ENCODE data around the gene POMT2.

DNA sequence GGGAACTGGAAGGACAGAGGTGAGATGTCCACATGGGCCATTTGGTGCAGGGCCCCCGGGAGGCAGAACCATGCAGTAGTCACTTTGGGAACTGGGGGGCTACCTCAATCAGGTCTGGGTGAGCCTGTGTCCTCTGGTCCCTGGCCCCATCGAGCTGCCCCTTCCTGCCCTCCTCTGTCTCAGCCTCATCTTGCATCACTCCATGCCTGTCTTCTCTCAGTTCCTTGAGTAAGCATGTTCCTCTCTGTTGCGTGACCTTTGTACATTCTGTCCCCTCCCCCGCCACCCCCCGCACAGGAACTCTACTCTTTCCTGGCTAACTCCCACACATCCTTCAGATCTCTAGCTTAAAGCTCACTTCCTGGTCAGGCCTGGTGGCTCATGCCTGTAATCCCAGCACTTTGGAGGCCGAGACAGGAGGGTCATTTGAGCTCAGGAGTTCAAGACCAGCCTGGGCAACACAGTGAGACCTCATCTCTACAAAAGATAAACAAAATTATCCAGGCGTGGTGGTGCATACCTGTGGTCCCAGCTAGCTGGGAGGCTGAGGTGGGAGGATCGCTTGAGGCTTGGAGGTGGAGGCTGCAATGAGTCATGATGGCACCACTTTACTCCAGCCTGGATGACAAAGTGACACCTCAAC lies 23.2 kb downstream of the FOS start:
- PRO-cap, result bidirectional peak, plus-strand start at position 357 of the sequence, minus-strand start at position 176 of the sequence

- PRO-cap, result no peak
These were observed 36.5 kb downstream of the FOS start for GRCh38 chr14:75315130-75315540.

GRCh38 chr14:75559754-75560352 lies 18.6 kb upstream of the FLVCR2 start:
- PRO-cap, result no peak

DNA sequence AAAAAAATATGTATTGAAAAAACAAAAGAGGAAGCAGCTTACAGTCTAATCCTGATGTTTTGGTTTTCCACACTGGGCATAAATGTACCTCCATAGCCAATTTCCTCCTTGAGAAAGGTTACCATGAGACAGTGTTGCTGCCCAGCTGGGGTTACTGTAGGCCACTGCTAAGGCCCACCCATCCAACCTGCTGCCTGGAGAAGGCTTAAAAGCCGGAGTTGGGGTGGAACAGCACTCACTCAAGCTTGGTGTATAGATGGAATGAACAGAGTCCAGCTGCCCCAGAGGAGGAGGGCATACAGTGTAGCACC lies 41.1 kb downstream of the ERG28 start:
- PRO-cap, result no peak

- PRO-cap, result no peak
These were observed 13.9 kb downstream of the ERG28 start for GRCh38 chr14:75646750-75647234.

DNA sequence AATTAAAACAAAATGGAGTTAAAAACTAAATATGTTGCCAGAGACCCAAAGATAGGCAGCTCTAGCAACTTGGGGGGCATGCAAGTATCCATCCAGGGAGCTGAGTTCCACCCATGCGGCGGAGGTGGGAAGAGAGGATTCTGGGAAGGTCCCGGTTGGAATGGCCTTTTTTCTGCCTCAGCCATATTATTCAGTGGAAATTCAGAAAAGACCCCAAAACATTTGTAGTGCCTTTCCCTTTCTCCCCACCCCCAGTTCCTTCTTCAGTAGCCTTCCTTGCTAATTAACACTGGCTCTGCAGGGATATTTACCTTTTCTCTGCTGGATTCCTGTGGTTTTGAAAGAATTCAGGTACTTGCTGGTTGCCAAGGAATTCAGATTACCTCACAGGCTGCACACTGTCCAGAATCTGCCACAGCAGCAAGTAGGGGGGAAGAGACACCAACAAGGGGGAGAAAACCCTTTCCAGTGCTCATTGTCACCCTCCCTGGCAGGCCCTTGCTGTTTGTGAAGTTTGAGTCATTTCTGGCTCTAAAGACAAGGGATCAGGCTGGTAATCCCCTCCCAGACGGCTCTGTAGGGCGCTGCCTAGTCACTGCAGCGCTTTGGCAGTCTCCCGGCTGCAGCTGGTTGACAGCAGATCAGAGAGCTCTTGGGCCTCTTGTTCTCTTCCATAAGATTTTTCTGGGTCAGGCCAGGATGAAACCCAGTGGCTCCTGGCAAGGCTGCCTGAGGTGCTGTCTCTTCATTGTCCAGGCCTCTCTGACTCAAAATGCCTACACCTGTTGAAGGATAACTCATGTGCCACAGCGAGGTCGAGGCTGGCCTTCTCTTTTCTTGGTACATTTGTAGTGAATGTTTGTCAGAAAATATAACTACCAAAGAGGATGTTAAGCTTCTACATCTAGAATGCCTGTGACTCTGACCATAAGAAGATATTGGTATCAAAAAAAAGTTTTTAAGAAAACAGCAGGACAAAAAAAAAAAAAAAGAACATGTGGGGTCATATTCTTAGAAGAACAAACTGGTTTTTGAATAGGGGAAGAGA lies 50.8 kb downstream of the TTLL5 start:
- PRO-cap, result no peak

DNA sequence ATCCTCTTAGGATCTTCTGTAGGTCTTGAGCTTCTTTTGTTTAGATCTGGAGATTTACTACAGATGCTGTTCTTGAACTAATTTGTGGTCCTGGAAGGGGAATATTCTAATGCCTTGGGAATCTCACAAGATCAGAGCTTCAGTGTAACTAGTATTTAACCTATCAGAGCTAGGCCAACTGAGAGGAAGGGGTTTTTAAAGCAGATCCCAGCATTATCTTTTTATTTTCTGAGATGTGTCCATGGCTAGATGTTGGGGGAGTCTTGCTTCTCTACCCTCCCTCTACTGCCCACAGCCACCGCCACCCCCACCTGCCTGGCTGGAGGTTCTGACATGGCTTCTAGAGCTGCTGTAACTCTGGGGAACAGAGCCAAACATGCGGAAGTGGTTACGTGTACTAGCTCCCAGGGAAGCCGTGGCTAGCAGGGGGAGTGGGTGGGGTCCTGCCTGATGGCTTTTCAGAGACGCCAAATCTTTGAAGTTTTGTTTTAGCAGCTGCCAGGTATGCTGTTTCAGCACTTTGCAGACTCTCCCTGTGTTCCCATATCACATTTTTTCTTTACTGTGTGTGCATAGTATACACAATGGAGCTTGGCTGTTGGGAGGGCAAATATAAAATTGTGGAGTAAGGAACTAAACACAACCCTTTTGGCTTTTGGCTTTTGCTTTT lies 150.4 kb downstream of the TGFB3 start:
- PRO-cap, result no peak

DNA sequence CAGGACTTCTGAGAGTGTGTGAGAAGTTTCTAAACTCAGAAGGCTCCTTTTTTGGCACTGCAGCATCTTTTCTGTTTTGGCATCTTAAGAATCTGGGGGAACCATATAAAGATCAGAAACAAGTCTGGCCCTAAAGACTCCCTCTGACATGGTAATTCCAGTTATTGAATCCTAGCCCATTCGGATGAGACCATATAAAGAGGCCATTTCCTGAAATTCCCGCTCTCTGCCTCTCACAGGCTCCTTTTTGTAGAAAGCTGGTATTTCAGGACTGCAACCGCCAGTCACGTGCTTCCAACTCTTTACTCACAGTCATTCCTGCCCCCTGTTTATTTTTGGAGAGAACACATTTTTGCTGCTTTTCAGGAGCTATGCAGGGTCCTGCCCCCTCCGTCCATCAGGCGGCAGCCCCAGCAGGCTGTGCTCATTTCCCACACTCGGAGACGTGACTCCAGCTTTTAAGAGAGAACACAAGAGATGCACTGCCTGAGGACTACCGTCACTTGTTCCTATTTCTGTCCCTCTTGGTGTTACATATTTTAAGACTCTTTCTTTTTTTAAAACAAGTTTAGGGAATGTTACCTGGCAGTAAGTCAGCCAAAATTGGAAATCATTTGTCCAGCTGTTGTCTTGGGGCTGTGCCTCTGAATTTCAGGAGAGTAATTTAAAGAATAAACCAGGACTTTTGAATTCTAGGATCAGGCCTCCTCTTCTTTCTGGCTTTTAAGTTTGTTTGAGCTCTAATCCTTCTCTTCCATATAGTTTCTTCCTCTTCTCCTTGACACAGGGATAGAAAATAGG lies 26.9 kb downstream of the IFT43 start:
- PRO-cap, result no peak

- PRO-cap, result bidirectional peak, plus-strand start at chr14:76762313, minus-strand start at chr14:76762093
These were observed 583 bp downstream of the VASH1 start for GRCh38 chr14:76761838-76762264.

GRCh38 chr14:76773501-76774133 lies 12.3 kb downstream of the VASH1 start:
- PRO-cap, result no peak

GRCh38 chr14:77012235-77012772 lies 16.2 kb downstream of the IRF2BPL start:
- PRO-cap, result no peak

- PRO-cap, result bidirectional peak, plus-strand start at chr14:77027299, minus-strand start at chr14:77027239; bidirectional peak, plus-strand start at chr14:77027701, minus-strand start at chr14:77027634
These were observed 1.2 kb downstream of the IRF2BPL start for GRCh38 chr14:77027187-77027781.

- PRO-cap, result bidirectional peak, plus-strand start at chr14:77041258, minus-strand start at chr14:77041203
These were observed 12.6 kb upstream of the IRF2BPL start for GRCh38 chr14:77041104-77041591.

GRCh38 chr14:77041895-77042597 lies 13.5 kb upstream of the IRF2BPL start:
- PRO-cap, result no peak

DNA sequence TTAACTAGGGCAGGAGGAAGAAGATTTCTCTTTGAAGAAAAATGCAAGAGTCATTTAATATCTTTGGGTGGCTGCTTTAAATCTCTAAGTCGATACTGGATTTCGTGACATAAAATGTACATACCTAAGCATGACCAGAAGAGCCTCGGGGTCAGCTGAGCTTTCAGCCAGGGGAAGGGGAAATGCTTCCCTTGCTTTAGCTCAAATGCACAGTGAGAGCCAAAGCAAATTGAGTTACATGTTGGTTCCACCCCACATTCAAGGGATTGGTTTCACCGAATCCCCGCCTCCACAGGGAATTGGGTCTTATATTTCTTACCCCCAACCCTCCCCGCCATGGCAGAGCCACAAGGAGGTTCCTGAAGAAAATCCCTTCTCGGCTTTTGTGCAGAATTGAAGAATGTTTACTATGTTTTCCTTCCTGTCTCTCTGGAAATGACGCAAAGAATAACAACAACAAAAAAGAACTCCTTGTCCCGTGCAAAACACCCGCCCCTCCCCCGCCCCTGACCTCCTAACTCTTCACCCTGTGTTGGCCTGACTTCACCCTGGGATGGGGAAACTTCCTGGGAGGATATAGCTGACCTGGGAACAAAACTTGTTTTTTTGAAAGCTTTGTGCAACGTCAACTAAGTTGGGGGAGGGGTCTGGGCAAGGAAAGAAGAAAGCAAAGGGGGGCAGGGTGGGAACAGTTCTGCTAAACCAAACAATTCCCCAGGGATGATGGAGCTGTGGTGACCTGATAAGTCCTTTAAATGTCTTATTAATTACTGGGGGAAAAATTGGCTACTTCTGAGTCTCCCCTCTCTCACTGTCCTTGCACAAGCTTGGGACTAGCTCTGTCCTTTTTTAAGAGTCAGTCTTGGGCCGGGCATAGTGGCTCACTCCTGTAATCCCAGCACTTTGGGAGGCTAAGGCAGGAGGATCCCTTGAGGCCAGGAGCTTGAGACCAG lies 21.8 kb upstream of the CIPC start:
- PRO-cap, result unidirectional peak, minus-strand start at position 209 of the sequence; unidirectional peak, minus-strand start at position 385 of the sequence

DNA sequence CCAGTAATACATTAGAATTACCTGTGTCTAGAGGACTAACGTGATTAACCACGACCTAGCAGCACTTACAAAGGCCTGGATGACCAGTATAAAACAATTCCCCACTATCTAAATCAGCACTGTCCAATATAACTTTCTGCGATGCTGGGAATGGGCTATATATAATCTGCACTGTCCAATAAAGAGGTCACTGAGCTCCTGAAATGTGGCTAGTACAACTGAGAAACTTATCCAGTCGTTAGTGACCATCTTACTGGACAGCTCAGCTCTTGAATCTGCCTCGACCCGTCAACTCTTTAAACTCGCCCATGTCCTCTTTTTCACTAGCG lies 1.0 kb upstream of the CIPC start:
- PRO-cap, result no peak

- PRO-cap, result no peak
These were observed 7.3 kb downstream of the CIPC start for GRCh38 chr14:77105106-77105922.

GRCh38 chr14:77320395-77321347 lies at the start of gene POMT2:
POMT2 (minus strand) TSS chr14:77320883.
- PRO-cap, result unidirectional peak, plus-strand start at chr14:77320435; bidirectional peak, plus-strand start at chr14:77321038, minus-strand start at chr14:77320876; bidirectional peak, plus-strand start at chr14:77321401, minus-strand start at chr14:77321284

DNA sequence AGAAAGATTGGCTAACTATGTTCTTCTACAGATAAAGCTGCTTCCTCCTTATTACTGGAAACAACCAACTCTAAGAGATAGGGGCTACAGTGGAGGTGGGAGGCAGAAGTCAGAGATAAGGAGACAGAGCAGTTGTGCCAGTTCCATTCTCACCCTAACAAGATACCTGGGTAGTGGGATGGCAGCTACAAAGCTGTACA lies 16.1 kb downstream of the NOXRED1 start:
- PRO-cap, result no peak

DNA sequence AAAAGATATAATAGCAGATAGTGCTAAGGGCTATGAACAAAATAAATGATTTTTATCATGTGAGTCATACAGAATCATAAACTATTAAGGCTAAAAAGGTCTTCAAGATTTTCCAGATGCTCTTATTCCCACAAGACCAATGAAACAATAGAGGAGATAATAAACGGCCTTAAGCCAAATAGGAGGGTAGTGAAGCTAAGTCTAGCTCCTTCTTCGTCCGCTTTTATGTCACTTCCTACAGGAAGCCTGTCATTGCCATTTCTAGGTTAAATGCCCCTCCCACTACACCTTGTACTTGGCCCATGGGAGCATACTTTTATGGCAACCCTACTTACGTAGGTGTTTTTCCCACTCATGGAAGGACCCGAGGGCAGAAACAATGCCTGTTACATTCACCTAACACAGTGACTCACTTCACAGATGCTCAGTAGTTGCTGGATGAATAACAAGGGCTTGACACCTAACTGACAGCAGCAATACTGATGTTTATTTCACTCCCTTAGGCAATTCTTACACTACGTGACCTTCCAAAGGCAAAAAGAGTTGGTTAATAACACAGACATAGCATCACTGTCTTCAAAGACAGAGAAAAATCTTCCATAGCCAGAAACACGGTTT lies 44.6 kb downstream of the ALKBH1 start:
- PRO-cap, result no peak

Data from bile duct (tissue), 1 donor.